ENCODE measurements around a stretch of chr6.

DNA sequence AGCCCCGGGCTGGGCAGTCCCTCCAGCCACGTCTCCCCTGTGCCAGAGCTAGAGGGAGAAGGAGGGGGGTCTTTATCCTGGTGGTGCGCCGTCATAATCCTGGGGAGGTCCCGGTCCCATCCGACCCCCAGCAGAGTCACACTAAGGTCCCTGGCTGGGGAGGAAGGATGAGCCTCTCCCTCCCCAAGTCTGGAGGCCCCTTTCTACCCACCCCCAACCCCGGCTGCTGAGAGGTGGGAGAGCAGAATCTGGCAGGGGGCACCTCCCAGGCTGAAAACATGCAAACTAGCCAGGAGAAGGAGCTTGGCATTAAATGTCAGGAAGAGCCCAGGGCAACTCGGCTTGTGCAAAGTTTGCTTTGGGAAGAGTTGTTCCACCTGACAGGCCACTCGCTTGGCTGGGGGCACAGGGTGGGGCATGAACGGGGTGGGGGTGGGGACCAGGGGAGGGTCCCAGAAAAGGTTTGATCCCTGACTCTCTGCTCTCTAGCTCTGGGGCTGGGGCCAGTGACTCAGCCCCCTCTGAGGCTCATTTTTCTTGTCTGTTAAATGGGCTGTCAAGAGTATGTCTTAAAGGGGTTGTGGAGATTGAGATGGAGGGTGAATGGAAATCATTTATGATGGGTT, 3.0 kb downstream of the SPDEF start:
- PRO-cap, result no peak

GRCh38 chr6:34587446-34588194, 31.5 kb upstream of the SPDEF start:
- PRO-cap, result no peak

GRCh38 chr6:34663647-34664236, 32.8 kb downstream of the ILRUN start:
- PRO-cap, result no peak

DNA sequence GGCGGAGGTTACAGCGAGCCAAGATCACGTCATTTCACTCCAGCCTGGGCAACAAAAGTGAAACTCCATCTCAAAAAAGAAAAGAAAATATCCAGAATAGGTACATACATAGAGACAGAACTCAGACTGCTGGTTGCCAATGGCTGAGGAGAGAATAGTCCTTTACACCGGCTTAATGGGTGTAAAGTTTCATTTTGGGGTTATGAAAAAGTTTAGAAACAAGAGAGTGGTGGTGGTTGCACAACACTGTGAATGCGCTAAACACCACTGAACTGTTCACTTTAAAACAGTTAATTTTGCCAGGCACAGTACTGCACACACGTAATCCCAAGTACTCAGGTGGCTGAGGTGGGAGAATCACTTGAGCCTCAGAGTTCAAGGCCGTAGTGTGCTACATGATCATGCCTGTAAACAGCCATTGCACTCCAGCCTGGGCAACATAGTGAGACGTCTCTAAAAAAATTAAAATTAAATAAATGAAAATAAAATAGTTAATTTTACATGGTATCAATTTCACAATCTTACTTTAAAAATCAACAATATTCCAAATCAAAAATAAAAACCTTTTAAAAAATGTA, 7.6 kb downstream of the ILRUN start:
- PRO-cap, result no peak

GRCh38 chr6:34855256-34856213, 32.3 kb downstream of the TAF11 start:
- PRO-cap, result no peak

GRCh38 chr6:34871564-34872037, 16.2 kb downstream of the TAF11 start:
- PRO-cap, result no peak

DNA sequence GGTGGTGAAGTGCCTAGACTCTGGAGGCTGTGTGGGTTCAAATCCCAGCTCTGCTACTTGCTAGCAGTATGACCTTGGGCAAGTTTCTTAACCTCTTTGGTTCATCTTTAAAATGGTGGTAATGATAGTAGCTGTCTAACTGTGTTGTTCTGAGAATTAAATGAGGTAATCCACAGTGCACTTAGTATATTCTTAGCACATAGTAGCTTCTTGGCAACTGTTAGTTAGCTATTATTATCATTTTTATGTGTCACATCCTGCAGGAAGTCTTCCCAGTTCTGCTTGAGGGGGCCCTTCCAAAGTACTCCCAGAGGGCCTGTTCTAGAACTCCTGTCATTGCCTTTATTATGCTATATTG, 30.5 kb downstream of the ANKS1A start:
- PRO-cap, result no peak

DNA sequence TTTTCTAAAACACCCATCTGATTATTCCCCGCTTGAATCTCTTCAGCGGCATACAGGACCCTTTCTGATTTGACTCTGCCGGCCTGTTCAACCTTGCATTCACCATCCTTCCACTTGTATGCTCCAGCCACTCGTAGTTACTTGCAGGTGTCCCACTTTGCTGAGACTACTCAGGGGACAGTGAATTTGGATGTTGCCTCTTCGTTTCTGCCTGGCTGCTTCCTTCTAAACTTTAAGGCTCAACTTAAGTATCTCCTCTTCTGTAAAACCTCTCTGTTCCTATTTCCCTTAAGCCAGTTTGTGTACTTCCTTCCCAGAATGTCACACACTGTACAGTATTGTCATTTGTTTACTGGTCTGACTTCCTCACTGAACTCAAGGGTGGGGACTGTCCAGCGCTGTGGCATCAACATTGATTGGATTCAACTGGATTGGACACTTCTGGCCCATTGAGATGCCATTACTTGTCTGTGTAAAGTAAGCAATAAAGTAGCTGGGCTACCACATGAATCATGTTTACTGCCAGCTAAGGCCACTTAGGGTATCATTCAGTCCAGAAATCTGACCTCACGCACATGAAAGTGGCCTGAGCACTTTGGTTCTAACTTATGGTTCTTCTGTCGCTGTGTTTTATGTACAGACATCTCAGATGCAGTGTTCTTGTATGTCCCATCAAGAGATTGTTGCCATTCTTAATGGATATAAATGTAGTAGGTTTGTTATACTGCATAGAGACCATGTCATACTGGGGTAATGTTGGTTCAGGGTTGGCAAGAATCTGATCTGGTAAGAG, 69.7 kb downstream of the ANKS1A start:
- PRO-cap, result no peak

DNA sequence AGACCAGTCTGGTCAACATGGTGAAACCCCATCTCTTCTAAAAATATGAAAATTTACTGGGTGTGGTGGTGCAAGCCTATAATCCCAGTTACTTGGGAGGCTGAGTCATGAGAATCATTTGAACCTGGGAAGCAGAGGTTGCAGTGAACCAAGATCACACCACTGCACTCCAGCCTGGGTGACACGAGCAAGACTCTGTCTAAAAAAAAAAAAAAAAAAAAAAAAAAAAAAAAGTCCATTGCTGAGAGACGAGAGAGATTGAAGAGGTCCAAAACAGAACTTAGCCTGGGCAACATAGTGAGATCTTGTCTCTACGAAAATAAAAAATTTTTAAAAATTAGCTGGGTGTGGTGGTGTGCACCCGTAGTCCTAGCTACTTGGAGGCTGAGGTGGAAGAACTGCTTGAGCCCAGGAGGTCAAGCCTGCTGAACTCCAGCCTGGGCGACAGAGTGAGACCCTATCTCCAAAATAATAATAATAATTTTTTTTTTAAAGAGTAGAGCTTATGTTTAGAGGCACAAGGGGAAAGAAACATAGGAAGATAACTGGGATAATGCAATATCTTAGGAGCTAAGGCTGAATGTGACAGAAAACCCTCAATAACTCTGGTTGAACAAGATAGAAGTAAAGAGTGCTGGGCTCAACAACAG, 120.8 kb downstream of the ANKS1A start:
- PRO-cap, result no peak

DNA sequence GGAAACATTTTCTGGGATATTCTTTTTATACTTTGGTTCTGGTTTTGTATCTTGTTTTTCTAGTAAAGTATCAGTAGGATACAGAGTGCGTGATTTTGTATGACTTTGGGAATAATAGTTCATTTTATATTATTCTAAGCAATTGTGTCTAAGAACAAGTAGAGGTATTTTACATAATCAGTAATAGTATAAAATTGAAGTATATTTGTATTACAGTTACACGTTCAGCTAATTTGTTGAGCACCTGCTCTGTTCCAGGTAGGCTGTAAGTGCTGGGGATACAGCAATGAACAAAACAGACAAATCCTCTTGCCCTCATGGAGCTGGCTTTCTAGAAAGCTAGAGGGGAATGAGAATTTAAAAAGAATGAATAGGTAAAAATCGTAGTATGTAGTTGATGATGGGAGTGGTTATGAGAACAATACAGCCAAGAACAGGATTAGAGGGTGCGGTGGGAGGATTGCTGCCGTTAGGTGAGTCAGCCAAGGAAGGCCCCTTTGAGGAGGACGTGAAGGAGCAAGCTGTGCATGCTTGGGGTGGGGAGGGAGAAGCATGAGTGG, 114.9 kb downstream of the TCP11 start:
- PRO-cap, result no peak

GRCh38 chr6:35026682-35027305, 114.3 kb downstream of the TCP11 start:
- PRO-cap, result no peak

DNA sequence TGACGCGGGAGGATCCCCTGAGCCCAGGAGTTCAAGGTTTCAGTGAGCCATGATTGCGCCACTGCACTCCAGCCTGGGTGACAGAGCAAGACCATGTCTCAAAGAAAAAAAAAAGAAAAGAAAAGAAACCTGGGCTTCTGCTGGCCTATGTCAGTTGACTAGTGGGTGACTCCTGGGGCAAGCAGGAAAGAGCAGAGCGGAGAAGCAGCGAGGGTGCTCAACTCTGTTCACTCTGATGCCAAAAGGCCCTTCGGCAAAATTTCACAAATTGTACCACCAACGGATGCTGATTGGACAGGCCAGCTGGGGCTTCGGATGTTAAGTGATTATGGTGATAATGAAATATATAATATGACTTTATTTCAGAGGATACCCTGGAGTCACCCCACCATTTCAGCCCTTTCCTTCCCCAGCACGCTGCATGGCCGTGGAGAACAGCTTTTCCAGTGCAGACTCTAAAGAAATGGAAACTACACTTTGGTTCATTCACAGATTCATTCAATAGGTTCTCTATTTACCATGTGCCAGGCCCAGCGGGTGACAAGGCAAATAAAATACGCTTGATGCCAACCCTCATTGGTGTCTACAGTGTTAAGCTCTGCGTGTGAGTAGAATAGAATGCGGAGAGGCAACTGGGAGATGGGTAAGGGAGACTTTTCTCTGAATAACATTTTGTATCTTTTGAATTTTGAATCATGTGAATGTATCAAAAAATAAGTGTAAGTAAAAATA, 89.9 kb downstream of the TCP11 start:
- PRO-cap, result no peak

- PRO-cap, result no peak
These were observed 20.8 kb downstream of the SCUBE3 start for GRCh38 chr6:35234343-35235182.

DNA sequence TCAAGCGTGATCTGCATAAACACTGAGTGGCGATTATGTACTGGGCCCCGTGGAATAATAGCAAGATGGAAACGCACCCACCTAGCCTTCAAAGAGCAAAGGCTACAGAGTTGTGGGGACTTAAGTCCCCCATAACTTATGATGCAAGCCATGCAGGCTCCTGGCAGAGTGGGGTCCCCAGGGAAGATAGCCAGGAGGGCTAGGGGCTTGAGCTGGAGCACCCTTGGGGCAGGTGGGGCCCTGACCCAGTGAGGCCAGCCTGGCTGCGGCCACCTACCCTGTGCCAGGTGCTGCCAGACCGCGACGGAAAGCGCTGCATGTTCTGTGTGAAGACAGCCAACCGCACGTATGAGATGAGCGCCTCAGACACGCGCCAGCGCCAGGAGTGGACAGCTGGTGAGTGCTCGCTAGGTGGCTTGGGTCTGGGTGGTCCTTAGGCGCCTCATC, 20.0 kb downstream of the DEF6 start:
- PRO-cap, result no peak

GRCh38 chr6:35359912-35360807, 17.8 kb downstream of the PPARD start:
- PRO-cap, result no peak

GRCh38 chr6:35435700-35436059, 16.5 kb upstream of the FANCE start:
- PRO-cap, result no peak

DNA sequence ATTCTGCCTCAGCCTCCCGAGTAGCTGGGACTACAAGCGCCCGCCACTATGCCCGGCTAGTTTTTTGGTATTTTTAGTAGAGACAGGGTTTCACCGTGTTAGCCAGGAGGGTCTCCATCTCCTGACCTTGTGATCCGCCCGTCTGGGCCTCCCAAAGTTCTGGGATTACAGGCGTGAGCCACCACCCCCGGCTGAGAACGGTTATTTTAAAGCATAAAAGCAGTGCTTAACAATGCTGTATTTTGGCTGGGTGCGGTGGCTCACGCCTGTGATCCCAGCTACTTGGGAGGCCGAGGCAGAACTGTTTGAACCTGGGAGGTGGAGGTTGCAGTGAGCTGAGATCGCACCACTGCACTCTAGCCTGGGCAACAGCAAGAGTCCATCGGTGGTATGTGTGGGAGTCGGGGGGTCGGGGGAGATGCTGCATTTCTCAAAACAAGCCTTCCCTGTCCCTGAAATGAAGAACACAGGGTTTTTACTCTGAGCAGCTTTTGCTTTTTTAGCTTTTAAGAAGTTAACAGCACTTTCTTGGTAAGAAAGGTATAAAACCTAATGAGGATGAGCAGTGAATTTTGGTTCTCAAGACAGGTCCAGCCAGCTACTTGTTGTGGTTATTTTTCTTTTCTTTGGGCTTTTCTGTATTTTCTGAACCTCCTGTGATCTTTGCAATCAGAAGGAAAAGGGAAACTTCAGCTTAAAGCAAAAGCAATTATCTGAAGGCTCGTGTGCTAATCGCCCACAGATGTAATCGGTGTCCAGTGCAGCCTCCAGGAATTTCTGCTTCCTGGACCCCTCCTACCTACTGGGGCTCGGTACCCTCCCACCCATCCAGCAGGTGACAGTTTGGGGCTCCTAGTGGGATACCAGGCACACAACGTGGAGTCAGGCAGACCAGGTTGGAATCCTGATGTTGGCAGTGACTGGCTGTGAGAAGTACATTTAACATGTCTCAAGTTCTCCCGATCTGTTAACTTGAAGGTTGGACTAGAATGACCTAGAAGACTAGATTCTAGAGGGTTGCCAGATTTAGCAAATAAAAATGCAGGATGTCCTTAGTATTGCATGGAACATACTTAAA, 3.7 kb downstream of the RPL10A start:
- PRO-cap, result no peak

DNA sequence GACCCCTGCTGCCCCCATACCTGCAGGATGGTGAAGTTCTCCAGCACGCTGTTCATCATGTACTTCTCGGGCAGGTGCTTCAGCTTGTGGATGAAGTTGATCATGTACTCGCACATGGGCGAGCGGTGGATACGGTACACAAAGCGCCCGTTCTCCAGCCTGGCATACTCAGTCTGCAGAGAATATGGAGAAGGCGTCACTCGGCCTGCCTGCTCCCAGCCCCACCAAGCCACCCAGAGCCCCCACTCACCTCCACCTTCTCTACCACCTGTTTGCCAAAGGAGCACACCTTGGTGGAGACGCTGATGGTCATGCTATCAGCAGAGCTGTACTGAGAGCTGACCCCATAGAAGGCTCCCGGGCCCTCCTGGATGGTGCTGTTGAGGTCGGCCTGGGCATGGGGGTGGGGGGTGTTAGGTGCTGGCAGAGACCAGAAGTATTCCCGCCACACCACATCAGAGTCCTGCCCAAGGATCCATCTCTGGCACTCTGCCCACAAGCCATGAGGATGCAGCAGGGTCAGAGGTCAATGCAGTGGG, 7.2 kb downstream of the RPL10A start:
- PRO-cap, result no peak

DNA sequence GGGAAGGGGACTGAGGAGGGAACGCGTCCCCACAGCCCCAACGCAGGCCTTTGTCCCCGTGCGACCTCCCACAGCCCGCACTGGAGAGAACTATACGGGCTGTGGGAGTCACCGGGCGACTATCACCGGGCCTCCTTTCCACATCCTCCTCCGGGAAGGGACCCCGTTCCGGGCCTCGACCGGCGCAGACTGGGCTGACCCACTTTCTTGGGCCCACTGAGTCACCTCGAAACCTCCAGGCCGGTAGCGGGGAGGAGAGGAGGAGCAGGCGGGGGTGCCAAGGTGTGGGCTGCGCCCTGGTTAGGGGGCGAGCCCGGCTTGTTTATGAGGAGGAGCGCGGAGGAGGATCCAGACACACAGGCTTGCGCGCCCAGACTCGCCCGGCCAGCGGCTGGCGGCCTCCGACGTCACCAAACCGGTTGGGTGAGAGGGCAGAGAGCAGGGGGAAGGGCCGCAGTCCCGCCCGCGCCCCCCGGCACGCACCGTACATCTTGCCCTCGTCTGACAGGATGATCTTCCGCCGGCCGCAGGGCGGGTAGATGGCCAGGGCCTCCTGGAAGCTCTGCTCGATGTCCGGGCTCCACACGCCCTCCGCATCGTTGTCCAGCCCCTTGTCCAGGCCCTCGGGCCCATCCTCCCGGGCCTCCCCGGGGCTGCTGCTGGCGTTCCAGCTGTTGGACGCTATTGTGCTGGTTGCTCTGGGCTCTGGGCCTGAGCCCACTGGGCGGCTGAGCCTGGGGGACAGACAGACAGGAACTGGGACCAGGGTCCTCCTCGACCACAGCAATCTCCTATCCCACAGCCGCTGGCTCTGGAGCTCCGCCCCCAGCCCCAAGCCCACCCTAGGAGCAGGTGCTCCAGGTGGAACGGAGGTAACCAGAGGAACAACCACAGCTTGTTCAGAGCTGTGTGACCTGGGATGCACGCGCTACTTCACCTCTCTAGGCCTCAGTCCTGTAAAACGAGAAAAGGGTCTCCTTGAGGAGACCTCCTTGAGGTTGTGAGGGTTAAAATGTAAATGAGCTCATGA, 10.6 kb downstream of the TEAD3 start:
- PRO-cap, result bidirectional peak, plus-strand start at position 413 of the sequence, minus-strand start at position 378 of the sequence; bidirectional peak, plus-strand start at position 902 of the sequence, minus-strand start at position 761 of the sequence

- PRO-cap, result no peak
These were observed 67.2 kb upstream of the TULP1 start for GRCh38 chr6:35579777-35580453.